Heart (tissue), 3 donors: ENCODE measurements around the gene RBM26.

DNA sequence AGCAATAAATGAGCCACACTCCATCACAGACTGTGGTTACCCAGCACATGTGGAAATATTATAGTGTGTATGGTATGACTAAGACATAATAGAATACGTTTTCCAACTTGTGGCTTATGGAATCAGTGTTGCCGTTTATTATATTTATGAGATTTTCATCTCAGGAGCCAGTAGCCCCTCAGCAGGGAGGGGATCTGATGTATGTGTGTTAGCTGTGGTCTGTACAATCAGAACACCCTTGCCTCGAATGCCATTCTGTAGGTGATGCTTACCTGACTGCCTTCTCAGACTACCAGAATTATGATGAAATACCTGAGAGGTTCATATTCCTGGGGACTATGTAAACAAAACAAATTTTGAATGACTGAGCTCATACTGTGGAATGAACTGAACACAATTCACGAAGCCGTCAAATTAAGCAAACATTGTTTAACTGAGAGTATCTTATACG lies 1.9 kb downstream of the SCEL start:
- RAMPAGE, long total RNA, 2 experiments: no peak in any of the 2 experiments

DNA sequence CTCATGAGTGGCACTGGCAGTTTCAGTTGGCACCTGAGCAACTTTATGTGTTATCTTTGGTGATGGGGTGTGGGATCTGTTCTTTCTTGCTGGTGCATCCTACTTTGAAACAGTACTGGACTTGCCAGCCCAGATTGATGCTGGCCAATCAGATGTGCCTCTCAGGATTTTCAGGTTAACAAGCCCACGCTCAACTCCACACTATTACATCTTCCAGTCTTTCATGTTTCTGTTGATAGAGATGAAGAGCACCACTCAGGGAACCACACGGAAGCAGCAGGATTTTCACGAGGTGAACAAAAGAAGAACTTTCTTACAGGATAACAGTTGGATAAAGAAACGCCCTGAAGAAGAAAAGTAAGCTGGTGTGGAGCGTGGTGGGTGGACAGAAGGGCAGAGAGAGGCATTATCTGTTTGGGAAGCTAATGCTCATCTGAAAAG lies 20.9 kb downstream of the SCEL start:
- RAMPAGE, long total RNA, 2 experiments: no peak in any of the 2 experiments

- RAMPAGE, long total RNA, 2 experiments: no peak in any of the 2 experiments
These were observed 48.6 kb downstream of the SCEL start for GRCh38 chr13:77583996-77584549.

DNA sequence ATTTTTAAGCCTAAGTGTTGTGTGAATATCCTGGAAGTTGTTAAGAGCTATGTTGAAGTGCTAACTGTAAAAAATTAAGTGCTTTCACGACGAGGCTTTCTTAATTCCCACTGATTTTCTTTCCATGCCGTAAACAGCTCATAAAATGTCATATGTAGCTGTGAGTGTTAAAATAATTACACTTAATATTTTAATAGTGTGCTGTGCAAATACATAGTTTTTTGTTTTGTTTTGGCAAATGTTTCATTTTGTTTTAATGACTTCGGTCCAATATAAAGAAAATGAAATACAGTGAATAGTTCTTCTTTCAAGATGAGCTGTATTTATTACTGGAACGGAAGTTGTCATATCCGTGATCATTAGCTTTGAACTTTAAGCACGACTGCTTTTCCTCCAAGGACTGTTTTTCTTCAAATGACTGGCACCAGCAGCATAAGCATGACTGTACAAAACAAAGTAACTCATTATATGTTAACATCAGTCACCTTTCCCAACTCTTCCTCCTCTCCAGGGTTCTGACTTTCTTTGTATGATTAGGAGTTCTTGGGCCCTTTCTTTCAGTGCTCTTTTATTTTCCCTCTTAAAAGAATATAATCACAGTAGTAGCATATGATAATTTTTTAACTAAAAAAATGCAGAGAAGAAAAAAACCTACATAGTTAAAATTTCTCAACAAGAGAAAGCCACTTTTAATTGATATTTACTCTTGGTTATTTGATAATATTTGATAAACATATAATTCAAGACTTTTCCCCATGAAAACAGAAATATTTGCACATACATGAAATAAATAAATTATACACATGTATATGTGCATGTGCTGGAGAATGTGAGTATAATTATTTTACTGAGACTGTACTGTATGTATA lies 20.5 kb downstream of the EDNRB start:
- RAMPAGE, long total RNA, 2 experiments: no peak in any of the 2 experiments

GRCh38 chr13:78609032-78609981 lies 6.0 kb upstream of the POU4F1 start:
- RAMPAGE, long total RNA, 2 experiments: no peak in any of the 2 experiments

DNA sequence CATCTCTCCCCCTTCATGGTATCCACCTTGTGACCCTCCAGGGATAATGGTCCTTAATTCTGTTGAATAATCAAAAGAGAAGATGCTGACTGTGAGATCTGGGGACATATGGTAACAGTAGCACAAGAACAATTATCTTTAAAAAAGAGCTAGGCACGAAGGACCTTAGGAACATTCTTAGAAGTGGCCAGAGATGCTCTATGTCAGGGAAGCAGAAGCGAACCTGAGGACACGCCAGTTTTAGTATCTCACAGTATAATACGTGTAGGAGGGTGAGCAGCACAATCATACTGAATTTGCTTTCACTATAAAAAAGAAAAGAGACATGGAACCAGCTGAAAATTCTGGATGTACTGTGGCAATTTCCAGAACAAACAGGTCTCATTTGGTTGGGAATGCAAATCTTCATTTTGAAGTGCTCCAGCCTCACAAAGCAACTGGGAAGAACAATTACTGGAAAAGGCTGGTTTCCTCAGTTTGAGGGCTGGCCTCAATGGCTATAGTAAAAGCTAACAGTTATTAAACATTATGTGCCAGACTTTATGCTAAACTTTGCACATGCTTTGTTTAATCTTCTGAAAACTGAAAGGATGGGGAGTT lies 3.2 kb downstream of the OBI1 start:
- RAMPAGE, long total RNA, 2 experiments: no peak in any of the 2 experiments

GRCh38 chr13:79371649-79372191 lies 34.3 kb downstream of the RBM26 start:
- RAMPAGE, long total RNA, 2 experiments: no peak in any of the 2 experiments

- RAMPAGE, long total RNA, 2 experiments: no peak in any of the 2 experiments
These were observed 27.4 kb downstream of the RBM26 start for GRCh38 chr13:79378668-79378948.

- RAMPAGE, long total RNA, 2 experiments: no peak in any of the 2 experiments
These were observed 12.4 kb downstream of the RBM26 start for GRCh38 chr13:79393257-79394463.

DNA sequence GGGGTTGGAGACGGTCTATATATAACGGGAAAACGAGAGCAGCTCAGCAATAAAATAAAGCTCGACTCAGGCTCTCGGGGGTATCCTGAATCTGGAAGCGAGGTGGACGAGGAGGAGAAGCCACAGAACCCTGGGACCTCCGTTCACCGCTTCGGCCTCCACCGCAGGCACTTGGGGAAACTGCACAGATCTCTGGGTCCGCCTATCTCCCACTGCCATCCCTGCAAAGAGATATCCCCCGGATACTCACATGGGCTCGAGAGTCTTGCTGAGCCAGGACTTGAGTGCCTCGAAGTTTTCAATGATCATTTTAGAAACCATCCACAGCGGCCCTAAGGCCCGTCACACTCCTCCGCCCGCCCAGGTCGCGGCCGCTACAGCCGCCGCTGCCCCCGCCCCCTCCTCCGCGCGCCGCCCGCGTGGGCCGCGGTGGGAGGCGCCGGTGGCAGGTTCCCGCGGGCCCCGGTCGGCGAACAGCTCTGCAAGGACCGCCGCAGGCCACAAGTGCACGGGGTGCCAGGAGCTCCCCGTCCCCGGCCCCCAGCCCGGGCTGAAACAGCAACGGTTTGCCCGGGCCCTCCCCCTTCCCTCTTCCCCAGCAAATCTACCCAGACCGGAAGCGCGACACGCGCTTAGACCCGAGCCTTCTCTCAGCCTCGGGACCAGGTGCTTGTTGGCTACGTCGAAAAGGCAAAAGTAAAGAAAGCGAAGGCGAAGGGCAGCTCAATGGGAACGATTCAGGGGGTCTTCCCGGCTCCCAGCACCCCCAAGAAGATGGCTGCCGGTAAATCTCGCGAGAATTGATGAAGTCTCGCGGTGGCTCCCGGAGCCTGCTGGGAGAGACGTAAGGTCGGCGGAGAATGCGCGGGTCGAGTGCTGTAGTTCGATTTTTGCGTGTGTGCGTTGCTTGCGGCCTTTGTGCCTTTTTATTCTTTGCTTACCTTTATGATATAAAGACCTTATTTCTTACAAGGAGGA lies at the start of gene RBM26:
TSS of gene RBM26 (minus strand) at position 802 of the 978 bp plus-strand sequence.
- RAMPAGE, long total RNA, 2 experiments: no peak in any of the 2 experiments

DNA sequence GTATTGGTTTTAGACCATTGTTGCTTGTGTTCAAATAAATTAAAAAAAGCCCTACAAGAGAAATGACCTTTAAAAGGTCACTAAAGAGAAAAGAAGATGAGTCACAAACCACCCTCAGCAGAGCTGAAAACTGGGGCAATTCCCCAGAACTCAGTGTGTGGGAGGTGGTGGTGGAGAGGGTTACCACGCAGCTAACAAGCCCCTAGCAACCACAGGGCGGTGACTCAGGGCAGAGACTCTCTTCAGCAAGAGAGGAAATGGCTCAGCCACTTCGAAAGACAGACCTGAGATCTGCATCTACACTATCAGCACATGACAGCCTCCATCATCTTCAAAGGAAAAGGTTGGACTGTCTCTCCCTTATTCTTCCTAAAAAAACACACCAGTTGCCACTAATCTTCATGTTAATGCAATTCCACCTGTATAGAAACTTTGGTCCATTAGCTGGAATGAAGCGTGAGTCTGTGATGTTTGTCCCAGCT lies 29.4 kb upstream of the NDFIP2 start:
- RAMPAGE, long total RNA, 2 experiments: no peak in any of the 2 experiments

DNA sequence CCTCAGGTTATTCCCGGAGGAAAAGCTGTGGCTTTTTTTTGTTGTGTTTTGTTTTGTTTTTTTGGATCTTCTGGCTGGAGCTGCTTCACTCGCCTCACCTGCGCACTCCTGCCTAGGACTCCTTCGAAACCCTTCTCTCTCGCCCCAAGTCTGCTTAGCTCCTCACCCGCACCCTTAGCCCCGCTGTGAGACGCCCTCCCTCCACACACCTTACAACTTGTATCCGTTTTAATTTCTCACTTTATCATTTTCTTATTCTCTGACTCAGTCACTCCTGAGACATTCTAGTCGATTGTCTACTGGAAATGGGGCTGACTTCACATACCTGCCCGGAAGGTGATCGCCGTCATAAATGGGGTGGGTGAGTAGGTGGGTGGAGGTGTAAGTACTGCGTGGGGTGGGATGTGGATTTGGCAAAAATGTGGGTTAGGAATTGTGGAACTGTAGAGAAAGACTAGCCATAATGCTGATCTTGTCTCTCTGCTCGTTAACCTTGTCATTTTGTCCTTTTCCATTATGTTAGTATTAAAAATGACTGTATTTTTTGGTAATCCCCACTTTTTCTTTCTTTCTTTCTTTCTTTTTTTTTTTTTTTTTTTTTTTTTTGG lies 739 bp downstream of the NDFIP2 start:
- RAMPAGE, long total RNA, 2 experiments: no peak in any of the 2 experiments

- RAMPAGE, long total RNA, 2 experiments: no peak in any of the 2 experiments
These were observed 22.3 kb downstream of the NDFIP2 start for GRCh38 chr13:79503075-79503862.

DNA sequence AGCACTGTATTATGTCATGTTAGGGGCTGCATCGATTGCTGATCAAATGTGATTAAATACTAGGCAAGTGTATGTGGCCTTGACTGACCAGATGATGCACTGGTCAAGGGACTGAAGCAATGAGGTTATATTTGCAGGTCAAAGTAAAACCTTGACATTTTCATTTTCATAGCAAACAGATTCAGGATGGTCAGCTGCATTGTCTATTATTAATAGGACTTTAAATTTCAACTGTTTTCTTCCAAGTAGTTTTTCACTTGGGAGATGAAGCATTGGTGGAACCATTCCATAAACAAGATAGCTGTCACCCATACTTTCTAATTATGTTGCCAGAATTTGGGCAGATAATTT lies 43.4 kb downstream of the NDFIP2 start:
- RAMPAGE, long total RNA, 2 experiments: no peak in any of the 2 experiments

- RAMPAGE, long total RNA, 2 experiments: no peak in any of the 2 experiments
These were observed 44.9 kb downstream of the NDFIP2 start for GRCh38 chr13:79525619-79526498.

DNA sequence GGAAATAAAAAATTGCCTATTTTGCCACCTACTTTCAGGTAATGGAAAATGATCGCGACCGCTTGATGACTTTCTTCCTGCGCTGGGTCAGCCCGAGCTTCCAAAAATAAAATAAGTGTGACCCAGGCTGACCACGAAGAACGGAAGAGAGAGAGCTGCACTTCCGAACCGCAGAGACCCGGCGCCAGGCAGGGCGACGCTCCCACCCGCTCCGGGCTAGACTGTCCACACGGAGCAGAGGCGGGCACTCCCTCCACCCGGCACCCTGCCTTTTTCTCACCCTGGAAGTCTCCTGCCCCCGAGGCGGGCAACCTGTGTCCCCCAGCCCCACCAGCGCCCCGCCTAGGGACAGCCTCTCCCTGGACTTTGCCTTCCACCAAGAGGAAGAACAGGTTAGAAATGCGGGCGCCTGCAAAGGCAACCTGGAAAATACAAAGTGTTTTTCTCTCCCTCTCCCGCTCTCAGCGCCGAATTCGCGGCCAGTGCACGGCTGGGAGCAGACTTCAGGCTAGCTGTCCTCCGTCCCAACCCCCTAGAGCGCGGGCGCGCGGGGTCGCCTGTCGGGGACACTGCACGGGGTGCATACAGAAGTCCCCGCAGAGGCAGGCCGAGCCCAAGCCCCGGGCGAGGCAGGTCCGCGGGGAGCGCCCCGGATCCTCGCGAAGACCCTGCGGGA lies 962 bp downstream of the SPRY2 start:
- RAMPAGE, long total RNA, 2 experiments: start-site peak on the plus strand in 1 of 2 experiments, centred at position 208 of the sequence, 17 reads per replicate

GRCh38 chr13:80823432-80823982 lies 482.6 kb upstream of the SPRY2 start:
- RAMPAGE, long total RNA, 2 experiments: no peak in any of the 2 experiments

DNA sequence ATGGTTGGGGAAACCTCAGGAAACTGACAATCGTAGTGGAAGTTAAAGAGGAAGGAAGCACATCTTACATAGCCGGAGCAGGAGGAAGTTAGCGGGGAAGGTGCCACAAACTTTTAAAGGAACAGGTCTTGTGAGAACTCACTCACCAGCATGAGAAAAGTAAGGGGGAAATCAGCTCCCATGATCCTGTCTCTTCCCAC lies 315.8 kb downstream of the SLITRK6 start:
- RAMPAGE, long total RNA, 2 experiments: no peak in any of the 2 experiments

DNA sequence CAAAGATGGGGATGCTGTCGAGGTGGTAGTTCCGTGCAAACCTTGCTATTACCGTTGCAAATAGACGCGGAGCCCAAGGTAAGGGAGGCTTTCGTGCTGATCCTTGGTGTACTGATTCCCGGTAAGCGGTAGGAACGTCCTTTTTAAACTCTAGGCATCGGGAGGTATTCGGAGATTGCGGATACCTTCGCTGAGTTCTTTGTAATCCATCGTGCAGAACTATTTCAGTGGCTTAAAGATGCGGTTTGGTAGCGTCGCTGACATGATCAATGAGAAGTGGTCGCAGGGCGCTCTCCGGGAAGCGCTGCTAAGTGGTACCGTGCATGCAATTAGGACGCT lies 3.1 kb downstream of the SLITRK5 start:
- RAMPAGE, long total RNA, 2 experiments: no peak in any of the 2 experiments

DNA sequence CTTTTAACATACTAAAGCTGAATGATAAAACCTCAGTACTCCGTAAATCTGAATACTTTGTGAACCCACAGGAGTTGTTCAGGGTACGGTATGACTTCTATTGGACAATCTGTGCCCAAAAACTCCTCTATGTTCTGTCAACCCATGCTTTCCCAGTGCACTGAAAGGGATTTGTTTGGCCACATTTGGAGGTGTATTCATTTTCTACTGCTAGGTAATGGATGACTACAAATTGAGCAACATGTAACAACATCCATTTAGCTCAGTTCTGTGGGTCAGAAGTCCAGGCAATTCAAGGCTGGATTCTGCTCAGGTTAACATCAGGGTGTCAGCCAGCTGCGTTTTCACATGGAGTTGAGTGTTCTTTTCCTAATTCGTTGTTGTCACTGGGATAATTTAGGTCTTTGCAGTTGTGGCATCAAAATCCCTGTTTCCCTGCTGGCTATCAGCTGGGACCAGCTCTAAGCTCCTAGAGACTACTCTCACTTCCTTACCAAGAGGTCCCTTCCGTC lies 25.6 kb upstream of the GPC5 start:
- RAMPAGE, long total RNA, 2 experiments: no peak in any of the 2 experiments